Foreskin fibroblast (primary cell): ENCODE data around the gene TBC1D4.

DNA sequence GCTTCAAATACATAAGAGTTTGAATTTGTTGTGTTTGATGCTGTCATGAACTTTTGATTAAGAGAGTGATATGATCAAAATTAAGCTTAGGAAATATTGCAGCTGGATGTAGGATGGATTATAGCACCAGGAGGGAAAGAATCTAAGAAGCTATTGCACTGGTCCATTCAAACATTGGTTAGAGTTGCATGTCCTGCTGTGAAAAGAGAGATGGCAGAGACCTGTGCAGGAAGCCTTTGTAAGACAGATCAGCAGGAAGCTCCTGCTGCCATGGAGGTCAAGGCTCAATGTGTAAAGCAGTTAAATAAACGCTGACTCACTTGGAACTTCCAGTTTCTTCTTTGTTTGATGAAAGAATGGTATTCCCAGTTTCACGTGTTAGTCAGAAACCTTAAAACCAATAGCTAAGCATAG is 175.3 kb downstream of the TDRD3 start:
- RRBS: no CpG with 5 or more reads among the region's 2 CpGs

- RRBS: no CpG with 5 or more reads among the region's 2 CpGs
Observed at GRCh38 chr13:66831285-66831625, 398.9 kb downstream of the PCDH9 start.

DNA sequence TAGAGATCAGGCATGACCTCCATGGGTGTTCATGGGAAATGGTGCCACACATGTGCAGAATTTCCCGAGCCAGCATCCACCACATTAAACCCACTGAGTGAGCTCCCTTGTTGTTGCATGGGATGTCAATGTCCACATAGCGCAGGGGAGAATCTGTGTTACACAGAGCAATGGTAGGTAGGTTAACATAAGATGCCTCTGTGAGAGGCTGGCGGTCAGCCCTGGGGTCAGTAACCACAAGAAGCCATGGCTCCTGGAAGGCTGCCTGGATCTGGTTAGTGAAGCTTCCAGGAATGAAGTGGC is 36.9 kb upstream of the PCDH9 start:
- RRBS: no CpG with 5 or more reads among the region's 3 CpGs

DNA sequence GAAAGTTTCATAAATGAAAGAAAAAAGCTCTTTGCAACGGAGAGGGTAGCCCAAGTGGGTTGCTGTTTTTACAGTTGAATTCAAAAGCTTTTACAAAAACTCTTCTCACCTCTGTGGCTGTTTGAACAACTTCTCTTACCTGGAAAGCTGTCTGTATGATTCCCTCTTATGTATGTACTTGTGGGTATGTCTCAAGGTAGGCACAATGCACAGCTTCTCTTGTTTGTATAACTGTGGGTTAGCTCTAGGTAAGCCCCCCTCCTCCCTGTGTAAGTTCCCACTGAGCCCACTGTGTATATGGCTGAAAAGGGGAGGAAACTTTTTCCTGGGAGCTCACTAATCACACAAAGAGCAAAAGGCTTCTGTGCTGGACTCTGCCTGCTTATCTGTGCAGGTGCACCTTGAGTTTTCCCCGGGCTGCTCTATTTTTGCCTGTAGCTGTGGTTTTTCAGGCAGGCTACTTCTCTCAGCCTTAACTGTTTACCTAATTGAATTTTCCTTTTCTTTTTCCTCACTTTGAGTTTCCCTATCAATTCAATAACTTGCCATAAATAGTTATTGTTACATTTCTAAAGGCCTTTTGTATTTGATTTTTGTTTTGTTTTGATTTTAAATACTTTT is 424.3 kb downstream of the KLHL1 start:
- RRBS: no CpG with 5 or more reads among the region's 2 CpGs

GRCh38 chr13:70856513-70857064 is 748.3 kb upstream of the KLHL1 start:
- RRBS: no CpG with 5 or more reads among the region's 5 CpGs

DNA sequence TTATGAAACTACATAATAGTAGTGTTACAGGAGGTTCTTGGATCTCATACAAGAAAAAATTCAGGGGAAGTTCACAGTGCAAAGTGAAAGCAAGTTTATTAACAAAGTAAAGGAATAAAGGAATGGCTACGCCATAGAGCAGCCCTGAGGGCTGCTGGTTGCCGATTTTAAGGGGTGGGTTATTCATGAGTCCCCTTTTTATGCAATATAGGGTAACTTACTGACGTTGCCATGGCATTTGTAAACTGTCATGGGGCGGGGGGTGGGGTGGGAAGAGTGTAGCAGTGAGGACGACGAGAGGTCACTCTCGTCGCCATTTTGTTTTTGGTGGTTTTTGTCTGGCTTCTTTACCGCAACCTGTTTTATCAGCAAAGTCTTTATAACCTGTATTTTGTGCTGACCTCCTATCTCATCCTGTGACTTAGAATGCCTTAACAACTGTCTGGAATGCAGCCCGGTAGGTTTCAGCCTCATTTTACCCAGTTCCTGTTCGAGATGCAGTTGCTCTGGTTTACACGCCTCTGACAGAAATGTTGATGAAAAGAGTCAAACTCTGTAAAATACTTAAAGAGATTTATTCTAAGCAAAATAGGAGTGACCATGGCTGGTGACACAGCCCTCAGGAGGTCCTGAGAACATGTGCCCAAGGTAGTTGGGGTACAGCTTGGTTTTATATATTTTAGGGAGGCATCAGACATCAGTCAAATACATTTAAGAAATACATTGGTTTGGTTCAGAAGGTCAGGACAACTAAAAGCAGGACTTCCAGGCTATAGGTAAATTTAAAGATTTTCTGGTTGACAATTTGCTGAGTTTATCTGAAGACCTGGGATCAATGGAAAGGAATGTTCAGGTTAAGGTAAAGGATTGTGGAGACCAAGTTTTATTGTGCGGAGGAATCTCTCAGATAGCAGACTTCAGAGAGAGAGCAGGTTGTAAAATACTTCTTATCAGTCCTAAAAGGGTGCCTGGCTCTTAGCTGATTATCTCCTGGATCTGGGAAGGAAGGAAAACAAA is 851.9 kb downstream of the DACH1 start:
- RRBS: no CpG with 5 or more reads among the region's 13 CpGs

GRCh38 chr13:71632663-71633224 is 234.3 kb downstream of the DACH1 start:
- RRBS: no CpG with 5 or more reads among the region's 1 CpG

DNA sequence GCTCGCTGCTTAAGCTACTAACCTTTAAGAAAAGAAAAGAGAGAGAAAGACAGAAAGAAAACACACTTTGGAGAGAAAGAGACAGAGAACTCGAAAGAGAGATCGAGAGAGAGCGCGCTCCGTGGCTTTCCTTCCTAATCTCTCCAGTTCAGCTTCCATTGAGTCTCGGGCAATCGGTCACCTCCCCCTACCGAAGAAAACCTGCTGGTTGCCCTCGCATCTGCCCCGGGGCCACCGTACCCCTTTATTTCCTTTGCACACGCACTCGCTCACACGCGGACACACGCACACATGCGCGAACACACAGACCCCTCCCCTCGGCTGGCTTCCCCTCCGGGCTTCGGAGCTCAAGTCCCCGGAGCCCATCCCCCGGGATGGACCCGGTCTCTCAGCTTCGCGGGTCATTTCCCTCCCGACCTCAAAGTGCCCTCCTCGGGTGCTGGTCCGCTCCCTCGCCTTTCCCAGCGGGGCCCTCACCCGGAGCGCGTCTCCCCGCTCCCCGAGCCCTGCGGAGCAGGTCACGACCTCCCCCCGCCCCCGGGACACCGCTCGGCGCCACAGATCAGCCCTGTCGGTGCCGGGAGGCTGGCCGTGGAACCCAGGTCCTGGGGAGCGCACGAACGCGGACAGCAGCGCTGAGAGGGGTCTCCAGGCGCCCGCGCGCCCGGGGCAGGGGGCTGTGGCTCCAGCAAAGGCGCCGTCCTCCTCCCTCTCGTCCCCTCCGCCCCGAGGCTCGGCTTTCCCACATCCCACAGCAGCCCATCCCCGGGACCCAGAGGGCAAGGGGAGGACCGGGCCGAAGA is 1.9 kb downstream of the DACH1 start:
- RRBS: 2% methylated on average over 39 of the region's 66 CpGs

DNA sequence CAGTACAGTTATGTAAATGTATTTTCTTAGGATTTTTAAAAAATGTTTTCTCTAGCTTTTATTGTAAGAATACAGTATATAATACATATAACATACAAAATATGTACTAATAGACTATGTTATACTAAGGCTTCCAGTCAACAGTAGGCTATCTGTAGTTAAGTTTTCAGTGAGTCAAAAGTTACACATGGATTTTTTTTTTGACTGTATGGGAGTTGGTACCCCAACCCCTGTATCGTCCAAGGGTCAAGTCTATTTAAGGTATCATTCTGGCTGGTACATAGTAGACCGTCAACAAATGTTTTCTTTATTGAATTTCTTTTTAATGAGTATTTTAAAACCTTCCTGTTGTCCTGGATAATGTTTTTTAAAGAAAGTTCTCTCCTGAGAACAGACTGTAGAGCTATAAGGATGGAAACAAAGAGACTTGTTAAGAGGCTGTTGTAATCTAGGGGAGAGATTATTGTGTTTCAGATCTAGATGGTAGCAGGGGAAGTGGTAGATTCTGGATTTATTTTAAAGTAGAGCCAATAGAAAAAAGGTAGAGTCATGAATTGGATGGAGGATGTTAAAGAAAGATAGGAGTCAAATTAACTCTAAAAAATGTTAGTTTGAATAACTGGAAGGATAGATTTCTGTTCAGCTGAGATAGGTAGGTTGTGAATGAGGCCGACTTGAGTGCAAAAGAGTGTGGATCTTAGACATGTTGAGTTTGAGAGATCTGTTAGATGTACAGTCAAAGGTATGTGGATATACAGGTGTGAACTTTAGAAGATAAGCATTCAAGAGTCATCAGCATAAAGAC is 20.2 kb downstream of the PIBF1 start:
- RRBS: no CpG with 5 or more reads among the region's 3 CpGs

DNA sequence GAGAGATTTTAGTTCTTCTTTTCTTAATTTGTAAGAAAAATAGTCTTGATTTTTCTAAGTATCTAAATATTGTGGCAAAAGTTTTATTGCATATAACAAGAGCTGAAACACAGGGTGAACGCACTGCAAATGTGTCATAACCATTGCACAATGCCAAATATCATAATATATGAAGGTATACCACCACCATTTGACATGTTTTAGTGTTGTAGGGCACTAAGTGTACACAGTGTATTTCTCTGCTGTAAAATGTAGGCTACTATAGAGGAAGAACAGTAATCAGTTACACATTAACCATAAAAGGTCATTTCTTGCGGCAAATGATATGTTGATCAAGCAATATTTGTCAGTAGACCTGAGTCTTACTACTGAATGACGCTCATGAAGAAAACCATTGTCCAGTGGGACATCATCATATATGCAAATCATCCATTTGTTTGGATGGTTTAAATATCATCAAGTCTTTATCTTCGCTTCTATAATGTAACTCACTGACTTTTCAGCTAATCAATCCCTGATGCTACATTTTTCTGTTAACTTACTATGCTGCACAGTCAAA is 18.3 kb upstream of the KLF5 start:
- RRBS: no CpG with 5 or more reads among the region's 4 CpGs

DNA sequence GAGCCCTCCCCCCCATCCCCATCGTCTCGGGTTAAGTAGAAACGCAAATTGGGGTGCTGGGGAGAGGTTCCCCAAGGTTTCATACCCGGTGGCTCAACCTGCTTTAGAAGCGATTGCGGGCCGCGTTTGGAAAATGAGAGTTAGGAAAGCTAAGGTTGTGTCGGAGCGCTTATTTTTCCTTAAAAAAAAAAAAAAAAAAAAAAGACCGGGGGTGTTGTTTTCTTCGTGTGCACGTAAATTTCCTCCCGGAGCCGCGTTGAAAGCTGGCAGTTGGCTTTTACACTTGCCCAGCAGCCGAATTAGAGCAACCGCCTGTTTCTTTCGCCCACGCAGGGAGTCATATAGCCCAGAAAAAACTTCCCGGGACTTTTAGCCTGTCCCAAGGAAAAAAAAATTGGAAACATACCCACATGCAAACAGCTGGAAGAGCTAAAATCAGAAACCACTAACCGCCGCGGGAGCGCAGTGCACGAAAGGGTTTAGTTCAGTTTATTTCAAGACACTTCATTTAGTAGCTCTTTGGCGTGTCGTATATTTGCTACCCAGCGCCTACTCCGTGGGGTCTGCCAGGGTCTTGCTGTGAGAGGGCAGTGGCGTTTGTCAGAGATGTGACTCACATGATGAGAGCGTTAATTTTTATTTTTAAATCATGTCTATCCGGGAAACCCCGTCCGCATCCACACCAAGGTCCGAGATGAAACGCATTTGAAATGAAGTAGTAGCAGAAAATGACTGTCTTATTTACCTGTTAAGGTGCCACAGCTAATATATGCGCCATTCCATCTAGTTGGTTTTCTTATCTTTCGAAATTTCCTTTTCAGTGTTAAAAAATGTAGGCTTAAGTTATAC is 1.4 kb downstream of the KLF5 start:
- RRBS: 2% methylated on average over 8 of the region's 39 CpGs

DNA sequence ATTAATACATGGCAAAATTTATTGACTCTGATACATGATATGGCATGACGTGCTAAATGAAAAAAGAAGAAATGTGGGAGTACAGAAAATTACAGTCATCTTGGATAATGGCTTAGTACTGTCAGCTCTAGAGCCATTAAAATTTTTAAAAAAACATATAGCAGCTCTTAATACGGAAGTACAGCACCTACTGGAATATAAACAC is 4.5 kb downstream of the KLF5 start:
- RRBS: no CpG with 5 or more reads among the region's 2 CpGs

GRCh38 chr13:73138587-73139658 is 80.1 kb downstream of the KLF5 start:
- RRBS: no CpG with 5 or more reads among the region's 17 CpGs

- RRBS: no CpG with 5 or more reads among the region's 5 CpGs
Observed at GRCh38 chr13:73427984-73428623, 369.3 kb downstream of the KLF5 start.

DNA sequence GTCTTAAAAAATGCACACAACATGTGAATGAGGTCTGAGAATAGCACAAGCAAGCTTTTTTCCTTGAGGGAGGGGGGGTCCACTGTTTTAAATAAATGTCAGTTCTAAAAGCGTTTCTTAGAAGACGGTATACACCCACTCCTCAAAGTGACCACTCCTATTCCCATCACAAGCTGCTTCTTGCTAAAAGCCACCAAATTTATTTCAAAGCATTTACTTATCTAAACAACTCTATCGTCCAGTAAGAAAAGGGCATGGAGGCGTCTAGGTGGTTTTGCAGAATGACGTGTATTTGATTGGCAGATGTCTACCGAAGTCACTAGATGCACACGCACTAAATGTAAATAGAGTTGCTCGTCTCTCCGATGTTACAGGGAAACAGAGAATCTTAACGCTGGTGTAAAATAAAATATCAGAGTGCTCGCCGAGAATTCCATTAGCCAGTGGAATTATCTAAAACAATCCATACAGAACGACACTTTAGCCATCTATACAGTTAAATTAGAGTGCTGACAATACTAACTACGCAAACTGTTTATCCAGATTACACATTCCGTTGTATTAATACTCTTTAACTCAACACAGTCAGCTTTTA is 1073.4 kb downstream of the KLF5 start:
- RRBS: no CpG with 5 or more reads among the region's 15 CpGs

GRCh38 chr13:74133681-74134669 is 1075.2 kb downstream of the KLF5 start:
- RRBS: 2% methylated on average over 18 of the region's 76 CpGs

DNA sequence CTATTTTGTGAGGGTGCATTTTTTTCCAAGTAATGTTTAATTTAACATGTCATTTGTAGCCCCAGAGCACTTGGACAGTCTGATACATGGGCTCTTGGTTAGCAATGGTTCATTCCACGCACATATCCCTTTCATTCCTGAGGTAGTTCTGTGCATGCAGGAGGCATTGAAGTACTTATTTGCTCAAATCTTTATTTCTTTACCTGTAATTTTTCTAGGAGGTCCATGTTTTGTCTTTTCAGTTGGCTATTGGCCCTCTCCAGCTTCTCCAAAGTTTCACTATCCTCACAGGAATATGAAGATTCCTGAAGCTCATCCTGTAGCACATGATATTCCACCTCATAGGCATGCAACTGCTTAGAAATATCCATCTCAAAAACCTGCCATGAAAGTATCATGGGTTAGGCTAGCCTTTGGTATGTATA is 193.2 kb downstream of the TBC1D4 start:
- RRBS: no CpG with 5 or more reads among the region's 1 CpG

- RRBS: no CpG with 5 or more reads among the region's 5 CpGs
Observed at GRCh38 chr13:75406372-75406825, 75.6 kb downstream of the TBC1D4 start.

DNA sequence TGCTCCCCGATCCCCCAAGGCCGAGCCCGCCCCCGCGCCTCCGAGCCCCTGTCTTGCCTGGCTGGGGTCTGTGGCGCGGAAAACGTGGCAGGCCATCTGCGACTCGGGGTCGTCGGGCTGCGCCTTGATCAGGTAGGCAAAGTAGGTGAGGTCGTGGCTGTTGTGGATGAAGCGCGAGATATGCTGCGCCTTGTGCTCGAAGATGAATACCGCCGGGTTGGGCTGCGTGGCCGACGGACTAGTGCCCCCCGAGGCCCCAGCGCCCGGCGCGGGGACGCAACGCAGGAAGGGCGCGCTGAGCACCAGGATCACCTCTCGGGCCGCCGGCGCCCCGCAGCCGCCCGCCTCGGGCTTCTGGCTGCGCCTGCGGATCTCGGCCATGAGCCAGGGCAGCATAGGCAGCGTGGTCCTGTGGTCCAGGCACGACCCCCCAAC is 739 bp downstream of the TBC1D4 start:
- RRBS: 2% methylated on average over 16 of the region's 46 CpGs

DNA sequence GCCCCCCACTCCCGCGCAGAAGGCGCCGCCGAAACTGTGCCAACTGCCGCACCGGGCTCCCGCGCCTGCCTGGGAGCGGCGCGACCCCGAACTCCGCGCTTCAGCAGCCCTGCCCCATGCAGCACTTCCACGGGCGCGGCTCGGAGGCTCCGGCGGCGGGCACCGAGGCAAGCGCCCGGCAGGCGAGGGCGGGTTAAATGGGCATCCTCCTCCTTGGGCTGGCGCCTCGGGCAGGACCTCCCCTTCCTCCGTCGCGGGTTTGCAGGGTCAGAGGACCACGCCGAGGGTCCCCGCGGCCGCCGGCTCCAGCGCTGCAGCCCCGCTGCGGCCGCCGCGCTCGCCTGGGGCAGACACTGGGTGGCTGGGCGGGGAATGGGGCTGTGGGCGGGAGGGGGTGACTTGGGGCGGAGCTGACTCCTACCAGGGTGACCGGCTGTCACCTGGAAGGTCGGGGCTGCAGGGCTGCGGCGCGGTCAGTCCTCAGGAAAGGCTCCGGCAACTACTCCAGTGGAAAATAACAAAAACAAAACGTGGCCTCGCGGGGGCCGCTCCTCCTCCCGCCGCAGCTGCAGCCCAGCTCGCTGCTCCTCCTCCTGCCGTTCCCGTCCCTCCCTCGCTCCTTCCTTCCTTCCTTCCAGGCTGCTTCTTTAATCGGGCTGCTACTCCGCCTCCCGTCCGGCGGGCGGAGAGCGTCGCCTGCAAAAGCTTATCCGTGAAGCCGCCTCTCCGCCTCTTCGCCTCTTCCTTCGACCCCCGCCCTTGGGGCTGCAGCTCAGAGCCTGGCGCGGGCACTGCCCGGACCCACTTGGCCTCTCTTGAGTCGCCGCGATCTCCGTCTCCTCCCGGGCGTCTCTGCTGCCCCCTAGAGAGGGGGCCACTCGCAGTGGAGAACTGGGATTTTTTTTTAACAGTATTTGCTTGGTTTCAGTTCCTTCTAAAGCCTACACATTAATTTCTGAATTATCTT is at the start of gene TBC1D4:
TBC1D4 (minus strand) TSS at position 355 of the 967 bp plus-strand sequence.
- RRBS: 2% methylated on average over 32 of the region's 88 CpGs